ENCODE results near the gene FAM136A.

DNA sequence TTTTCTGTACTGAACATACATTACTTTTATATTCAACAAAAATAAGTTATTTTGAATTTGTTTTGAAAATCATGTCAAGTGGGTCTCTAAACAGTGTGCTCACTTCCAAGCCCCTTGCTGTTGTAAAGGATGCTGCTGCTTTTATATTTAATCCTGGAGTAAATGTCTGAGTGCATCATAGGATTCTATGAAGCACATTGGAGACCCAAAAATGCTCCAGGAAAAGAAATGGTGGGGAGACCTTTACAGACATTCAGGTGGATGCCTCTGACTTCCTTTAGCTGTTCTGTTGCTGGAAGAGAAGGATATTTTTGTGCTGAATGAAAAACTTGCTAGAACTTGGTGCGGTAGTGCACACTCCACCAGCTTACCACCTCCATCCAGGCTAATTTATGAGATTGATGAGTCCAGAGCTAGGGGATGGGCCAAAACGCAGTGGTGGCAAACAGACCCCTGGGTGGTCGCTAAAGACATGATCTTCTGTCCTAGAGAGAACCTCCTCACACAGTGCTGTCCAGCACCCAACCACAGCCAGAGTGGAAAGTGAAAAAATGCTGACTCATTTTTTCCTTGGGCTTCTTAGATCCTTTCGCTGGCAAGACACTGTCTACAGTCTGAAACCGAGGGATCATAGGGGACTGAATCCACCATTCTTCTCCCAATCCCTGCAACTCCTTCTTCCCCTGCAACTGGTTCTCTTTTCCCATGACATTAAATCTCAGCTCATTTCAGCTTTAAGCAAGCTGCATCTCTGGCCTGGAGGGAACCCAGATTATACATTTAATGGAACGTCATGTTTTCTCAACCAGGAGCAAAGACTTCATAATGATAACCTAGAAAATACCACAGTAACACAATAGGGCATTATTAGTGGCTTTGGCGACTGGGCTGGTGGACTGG is 4.0 kb downstream of the ANTXR1 start:
- CAGE, long polyA plus RNA: no peak
- RRBS: no CpG with 5 or more reads among the region's 7 CpGs

DNA sequence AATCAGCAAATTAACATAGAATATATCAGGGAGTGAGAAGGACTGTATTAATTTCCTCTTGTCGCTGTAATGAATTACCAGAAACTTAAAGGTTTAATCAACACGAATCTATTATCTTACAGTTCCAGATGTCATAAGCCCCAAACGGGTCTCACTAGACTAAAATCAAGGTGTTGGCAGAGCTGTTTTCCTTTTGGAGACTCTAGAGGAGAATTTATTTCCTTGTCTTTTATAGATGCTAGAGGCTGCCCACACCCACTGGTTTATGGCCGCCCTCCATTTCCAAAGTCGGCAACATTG is 179.1 kb downstream of the ANTXR1 start:
- CAGE, long polyA plus RNA: no peak
- RRBS: no CpG with 5 or more reads among the region's 5 CpGs

GRCh38 chr2:69341929-69342422 is 45.1 kb downstream of the GFPT1 start:
- CAGE, long polyA plus RNA: no peak
- RRBS: no CpG with 5 or more reads among the region's 3 CpGs

GRCh38 chr2:69347932-69348462 is 39.0 kb downstream of the GFPT1 start:
- CAGE, long polyA plus RNA: no peak
- RRBS: no CpG with 5 or more reads among the region's 10 CpGs

- CAGE, long polyA plus RNA: no peak
- RRBS: no CpG with 5 or more reads among the region's 4 CpGs
Measured at GRCh38 chr2:69439286-69439679, 2.0 kb upstream of the NFU1 start.

DNA sequence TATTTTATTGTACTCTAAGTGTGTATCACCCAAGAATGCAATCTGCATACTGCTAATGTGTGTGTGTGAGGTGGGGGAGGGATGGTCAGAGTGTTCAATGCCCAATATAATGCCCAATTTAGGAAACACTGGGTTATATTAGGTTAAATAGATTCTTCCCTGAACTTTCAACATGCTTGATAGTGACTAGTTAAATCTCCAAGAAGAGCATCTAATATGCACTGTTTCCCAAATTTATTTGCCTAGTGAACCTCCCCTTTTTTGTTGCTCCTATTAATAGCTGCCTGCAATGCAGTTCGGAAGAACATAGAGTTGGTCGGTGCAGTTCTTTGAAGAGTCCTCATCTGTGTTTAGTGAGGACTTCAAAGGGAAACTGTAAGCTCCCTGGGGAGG is 49.0 kb upstream of the ANXA4 start:
- CAGE, long polyA plus RNA: no peak
- RRBS: no CpG with 5 or more reads among the region's 2 CpGs

- CAGE, long polyA plus RNA: no peak
- RRBS: no CpG with 5 or more reads among the region's 9 CpGs
Measured at GRCh38 chr2:69798709-69799689, 30.5 kb upstream of the GMCL1 start.

GRCh38 chr2:69917709-69918529 is 3.0 kb downstream of the MXD1 start:
- CAGE, long polyA plus RNA: no peak
- RRBS: no CpG with 5 or more reads among the region's 4 CpGs

DNA sequence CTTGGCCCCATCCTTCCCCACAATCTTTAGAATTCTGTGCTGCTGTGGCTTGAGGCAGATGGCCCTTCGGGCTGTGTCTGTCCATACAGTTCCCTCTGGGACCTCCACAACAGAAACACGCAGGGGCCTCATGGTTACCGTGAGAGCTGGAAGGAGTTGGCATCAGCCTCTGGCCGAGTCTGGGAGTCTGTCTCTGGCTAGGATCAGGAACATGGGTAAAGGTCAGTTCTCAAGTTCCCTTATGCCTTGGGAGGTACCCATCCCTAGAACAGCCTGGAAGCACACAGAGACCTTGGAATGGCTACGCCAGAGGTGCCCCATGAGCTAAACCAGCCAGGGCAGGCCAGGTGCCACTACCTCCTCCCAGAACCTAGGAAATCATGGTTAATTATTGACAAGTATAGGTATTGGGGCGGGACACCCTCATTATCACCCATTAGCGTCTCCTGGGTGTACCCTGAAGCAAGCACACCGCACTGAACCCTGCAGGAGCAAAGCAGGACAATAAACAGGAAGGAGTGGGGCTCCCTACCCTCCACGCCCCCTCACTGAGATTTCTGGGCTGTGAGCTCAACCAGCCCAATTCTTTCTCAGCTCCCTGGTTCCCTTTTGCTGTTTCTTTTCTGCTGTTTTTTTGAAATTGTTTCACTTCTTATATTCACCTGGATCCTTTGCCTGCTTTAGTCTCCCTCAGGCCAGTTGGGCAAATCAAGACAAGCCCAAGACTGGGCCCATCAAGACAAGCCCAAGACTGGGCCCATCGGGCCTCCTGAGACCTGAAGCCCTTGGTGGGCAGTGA is 3.0 kb upstream of the ASPRV1 start:
- CAGE, long polyA plus RNA: no peak
- RRBS: no CpG with 5 or more reads among the region's 10 CpGs

DNA sequence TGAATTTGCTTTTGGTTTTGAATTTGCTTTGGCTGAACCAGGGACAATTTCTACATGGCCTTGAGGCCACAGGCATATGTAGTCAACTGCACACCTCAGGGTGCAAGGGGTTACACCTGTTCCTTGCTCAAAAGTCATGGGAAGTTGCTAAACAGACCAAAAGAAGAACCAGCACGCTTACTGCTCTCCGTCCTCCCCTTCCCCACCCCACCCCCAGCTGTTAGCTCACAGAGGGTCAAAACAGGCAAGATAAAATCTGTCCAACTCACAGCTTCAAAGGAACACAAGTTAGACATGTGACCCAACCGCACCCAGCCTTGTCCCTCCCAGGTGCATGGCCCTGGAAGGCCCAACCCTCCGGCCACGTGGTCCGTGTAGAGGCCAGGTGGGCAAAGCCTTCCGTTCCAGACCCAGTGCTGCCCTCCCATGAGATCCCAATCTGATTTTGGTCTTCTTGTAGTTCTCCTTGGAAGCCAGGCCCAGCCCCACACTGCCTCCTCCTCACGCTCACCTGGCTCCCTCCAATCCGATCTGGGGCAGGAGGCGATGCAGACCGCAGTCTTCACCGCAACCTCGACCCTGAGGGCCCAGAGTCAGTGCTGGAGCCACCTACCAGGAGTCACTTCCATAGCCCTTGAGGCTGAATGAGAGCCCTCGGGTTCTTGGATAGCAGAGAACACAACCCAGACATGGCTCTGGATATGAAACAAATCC is 14.5 kb upstream of the ASPRV1 start:
- CAGE, long polyA plus RNA: no peak
- RRBS: no CpG with 5 or more reads among the region's 14 CpGs

DNA sequence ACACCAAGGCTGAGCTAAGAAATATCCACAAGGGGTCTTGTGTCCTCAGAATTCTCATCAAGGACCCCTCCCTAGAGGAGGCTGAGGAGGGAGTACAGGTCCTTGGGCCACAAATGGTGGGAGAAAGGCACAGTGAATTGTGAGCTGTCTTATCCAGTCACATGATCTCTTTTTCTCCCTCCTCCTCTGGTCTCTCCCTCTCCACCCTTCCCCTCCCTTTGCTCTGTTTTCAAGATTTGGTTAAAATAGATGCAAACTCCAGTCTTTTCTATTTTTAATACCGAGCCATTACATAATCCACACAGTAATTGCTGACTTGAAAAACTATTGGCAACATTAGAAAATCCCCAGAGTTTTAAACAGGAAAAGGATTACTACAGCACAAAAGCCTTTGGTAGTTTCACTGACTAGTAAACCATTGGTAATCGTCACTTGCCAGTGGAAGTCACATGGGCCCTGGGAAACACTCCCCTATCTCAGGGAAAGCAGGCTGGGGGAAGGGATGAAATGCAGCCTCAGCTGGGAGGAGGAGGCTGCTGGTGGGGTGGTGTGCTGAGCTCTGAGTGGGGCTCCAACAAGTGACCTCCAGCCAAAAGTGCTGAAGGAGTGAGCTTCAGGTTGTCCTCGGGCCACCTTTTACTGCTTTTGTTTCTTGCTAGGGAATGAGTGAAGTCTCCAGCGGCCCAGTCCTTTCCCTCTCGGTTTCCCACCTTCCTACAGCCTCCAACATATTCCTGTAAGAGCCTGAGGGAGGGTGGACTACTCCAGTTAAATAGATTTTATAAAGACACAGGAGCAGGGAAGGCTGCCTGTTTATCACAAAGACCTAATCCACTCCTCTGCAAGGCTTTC is 57.3 kb upstream of the PCBP1 start:
- CAGE, long polyA plus RNA: no peak
- RRBS: no CpG with 5 or more reads among the region's 5 CpGs

DNA sequence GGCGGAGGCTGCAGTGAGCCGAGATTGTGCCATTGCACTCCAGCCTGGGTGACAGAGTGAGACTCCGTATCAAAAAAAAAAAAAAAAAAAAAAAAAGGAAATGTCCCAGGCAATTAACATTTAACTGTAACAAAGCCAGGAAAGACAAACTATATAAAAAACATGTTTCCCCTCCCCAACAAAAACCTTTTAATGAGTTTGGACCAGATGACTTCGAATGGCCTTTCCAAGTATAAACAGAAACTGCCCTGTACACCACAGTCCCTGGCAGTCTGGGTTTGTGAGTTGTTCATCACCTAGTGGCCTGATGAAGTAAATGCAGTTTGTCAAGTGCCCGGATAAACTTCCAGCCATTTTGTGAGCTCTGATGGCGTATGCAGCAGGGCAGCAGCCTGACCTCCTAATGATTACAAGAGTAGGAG is 16.6 kb upstream of the PCBP1 start:
- CAGE, long polyA plus RNA: no peak
- RRBS: no CpG with 5 or more reads among the region's 6 CpGs

- CAGE, long polyA plus RNA: no peak
- RRBS: 1% methylated on average over 21 of the region's 82 CpGs
Measured at GRCh38 chr2:70087543-70088568, 579 bp downstream of the PCBP1 start.

DNA sequence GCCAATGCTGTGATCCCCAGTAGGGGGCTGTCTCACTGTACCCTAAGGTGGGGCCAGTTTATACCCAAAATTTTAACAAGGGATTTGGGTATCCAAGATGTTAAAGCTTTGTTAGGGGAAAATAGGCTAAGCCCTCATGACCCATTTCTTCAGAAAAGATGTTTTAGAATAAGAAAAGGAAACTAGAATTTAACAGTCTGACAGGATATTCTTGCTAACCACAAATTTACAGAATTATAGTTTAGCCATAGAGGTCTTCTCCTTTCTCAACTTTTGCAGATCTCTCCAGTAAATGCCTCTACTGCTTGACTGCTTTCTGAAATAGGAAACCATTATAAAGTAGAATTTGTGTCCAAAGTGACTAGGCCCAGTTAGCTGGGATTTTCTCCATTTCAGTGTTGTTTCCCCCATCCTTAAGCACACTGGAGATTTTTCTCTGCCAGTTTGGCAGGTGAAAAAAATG is 16.5 kb downstream of the PCBP1 start:
- CAGE, long polyA plus RNA: no peak

- CAGE, long polyA plus RNA: no peak
- RRBS: no CpG with 5 or more reads among the region's 15 CpGs
Measured at GRCh38 chr2:70125566-70126133, 38.4 kb downstream of the PCBP1 start.

DNA sequence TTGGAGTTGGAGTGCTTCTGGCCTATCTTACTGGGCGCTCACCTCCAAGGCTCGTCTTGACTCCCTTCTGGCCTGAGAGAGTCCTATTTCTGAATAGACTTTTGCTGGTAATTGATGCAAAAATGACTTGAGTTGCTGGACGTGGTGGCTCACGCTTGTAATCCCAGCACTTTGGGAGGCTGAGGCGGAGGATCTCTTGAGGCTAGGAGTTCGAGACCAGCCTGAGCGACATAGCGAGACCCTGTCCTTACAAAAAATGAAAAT is 314 bp upstream of the C2orf42 start:
- CAGE, long polyA plus RNA: no peak
- RRBS: no CpG with 5 or more reads among the region's 8 CpGs

- CAGE, long polyA plus RNA: no peak
- RRBS: no CpG with 5 or more reads among the region's 5 CpGs
Measured at GRCh38 chr2:70223557-70223864, 24.9 kb downstream of the TIA1 start.

- CAGE, long polyA plus RNA: no peak
- RRBS: under 1% methylated on average over 26 of the region's 61 CpGs
Measured at GRCh38 chr2:70301738-70302550, at the start of gene FAM136A. Gene FAM136A (minus strand): TSS chr2:70302067.

DNA sequence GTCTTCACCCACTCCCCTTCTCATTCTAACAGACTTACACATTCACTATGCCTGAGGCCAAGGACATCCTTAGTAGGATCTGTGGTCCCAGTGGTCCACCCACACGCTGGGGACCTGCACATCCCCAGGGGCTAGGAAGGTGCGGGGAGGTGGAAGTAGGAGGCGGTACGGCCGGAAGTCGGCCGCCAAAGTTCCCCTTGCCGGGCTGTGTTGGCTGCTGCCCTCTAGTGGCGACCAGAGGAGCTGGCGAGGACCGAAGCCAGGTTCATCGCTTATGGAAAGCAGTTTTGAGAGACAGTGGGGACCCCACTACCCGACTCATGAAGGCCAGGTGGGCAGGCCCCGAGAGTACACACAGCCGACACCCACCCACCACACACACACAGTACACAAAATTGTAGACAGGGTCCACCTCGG is 6.4 kb upstream of the TEX261 start:
- CAGE, long polyA plus RNA: no peak
- RRBS: no CpG with 5 or more reads among the region's 16 CpGs

DNA sequence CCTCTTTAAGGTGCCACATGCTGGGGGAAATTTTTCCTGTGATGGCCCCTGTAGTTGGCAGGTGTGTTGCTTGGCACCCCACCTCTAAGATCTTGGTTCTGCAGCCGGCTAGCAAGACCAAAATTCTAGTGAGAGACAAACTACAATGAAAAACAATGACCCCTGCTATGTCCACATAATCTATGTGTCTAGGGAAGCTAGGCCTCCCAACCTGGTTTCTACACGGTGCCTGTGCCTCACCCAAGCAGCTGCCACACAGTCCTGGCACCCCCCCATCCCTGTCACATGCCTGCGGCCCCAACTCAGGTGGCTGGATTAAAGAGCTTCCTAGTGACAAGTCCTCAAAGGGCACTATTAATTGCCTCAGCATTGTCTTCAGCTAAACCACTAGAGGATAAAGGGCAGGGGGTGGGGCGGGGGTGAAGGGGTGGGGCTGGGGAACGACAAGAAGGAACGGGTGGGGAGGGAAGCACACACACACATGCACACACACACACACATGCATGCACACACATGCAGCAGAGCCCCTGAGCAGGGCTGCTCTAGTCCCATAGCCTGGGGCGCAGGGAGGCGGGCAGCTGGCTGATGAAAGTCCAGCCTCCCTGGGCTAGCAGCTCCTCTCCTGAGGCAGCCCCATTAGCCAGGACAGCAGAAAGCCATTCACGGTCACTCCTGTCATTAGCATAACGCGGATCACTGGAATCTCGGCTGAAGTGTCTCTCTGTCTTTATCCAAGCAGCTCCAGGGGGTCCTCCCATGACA is 7.3 kb upstream of the TEX261 start:
- CAGE, long polyA plus RNA: no peak
- RRBS: no CpG with 5 or more reads among the region's 12 CpGs